ENCODE measurements around the gene INO80D.

DNA sequence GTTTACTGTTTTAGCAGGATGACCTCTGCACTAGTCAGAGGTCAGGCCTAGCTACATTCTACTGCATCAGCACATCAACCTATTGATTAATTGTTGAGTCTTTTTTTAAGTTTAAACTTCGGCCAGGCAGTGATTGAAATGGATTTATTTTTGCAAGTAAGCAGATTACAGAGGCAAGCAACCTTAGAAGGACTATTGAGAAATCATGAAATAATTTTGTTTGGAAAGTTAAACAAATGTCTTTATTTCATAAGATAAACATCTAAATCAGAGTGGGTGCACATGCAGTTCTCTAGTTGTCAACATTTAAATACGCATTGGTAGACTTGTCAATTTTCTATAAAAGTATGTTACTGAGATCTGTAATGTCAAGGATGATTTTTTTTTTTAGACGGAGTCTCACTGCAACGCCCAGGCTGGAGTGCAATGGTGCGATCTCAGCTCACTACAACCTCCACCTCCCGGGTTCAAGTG is 75.2 kb upstream of the CD28 start:
- PRO-cap: no peak

DNA sequence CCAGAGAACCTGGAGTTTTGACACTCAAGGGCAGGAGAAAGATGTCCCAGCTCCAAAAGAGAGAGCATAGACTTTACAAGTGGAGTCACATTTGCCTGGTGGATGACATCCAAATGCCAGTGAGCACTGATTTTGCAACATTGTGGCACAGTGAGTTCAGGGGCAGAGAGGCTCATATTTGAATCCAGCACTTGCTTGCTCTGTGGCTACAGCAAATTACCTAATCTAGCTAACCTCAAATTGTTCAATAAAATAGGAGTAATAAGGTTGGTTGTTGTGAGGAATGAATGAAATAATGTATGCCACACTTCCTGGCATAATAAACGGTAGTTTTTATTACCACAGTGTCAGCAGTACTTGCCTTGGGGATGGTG is 69.5 kb upstream of the CD28 start:
- PRO-cap: no peak

GRCh38 chr2:203711313-203712031 is 5.0 kb downstream of the CD28 start:
- PRO-cap: no peak

DNA sequence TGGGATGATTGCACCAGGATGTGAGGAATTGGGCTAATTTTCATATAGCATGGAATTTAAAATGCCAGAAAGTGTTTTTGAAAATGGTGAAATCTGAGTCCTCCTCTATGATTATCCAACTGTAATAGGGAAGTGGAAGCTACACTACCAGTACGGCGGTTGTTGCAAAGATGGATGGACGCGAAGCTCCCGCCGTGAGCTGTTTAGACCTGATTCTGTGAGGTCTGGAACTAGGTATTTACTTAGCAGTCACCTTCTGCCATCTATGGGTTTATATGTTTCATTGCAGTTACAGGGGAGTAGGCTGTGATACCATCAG is 52.4 kb upstream of the CTLA4 start:
- PRO-cap: no peak

GRCh38 chr2:203816094-203816669 is 51.4 kb upstream of the CTLA4 start:
- PRO-cap: no peak

GRCh38 chr2:203835766-203836344 is 31.7 kb upstream of the CTLA4 start:
- PRO-cap: no peak

- PRO-cap: no peak
Measured at GRCh38 chr2:204538206-204539563, 6.6 kb upstream of the PARD3B start.

- PRO-cap: no peak
Measured at GRCh38 chr2:204717394-204717869, 172.2 kb downstream of the PARD3B start.

- PRO-cap: no peak
Measured at GRCh38 chr2:204741889-204742394, 196.7 kb downstream of the PARD3B start.

GRCh38 chr2:204743459-204744370 is 198.4 kb downstream of the PARD3B start:
- PRO-cap: no peak

DNA sequence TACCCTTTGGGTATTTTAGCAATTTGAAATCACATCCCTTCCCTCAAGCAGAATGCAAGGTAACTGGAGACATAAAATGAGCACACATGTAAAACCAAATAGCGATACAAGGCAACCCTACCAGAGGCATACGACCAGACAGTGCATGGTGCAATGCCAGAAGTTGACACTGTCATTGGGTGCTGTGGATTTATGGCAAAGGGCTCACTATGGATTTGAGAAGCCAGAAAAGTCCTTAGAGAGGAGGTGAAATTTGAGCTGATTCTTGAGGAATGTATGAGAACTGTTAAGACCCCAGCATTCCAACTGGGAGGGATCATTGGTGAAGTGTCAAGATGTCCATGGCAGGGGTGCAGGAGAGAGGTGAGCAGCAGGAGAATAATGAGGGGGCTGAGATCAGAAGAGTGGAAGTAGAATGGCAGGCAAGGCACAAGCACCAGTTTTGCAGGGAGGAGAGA is 342.4 kb downstream of the PARD3B start:
- PRO-cap: no peak

GRCh38 chr2:204967464-204967670 is 422.1 kb downstream of the PARD3B start:
- PRO-cap: no peak

- PRO-cap: no peak
Measured at GRCh38 chr2:205076630-205077570, 531.6 kb downstream of the PARD3B start.

- PRO-cap: bidirectional peak, plus-strand start at chr2:205650828, minus-strand start at chr2:205650481
Measured at GRCh38 chr2:205650218-205650763, 32.0 kb upstream of the NRP2 start.

DNA sequence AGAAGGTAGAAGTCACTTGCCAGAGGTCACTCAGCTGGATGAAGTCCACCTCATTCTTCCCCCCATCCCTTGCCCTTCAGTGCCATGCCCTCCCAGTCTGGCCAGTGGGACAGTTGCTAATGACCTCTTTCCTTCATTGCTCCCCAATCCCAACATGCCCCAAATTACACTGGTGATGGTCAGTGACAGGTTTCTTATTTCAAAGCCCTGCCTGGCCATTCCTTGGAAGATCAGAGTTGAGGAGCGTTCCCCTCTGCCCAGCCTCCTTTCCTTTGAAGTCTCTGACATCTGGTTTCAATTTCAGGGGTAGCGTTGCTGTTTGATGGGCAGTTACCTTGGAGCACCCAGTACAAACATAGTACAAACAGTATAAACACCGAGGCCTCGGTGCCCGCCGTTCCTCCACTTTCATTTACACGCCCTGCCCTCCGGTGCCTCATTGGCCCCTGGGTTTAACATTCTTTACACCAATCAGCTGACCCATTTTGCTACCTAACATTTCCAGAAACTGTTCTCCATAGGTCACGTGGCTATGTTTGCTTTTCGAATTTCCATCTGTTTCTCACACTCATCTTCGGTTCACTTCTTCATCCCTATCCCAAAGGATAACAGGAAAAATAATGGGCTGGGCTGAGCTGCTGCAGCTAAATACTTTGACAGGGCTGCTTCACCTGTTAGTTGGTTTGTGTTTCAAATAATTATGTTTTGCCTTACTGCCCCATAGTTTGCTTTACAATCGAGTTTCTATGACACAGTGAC is 65.6 kb downstream of the NRP2 start:
- PRO-cap: no peak

DNA sequence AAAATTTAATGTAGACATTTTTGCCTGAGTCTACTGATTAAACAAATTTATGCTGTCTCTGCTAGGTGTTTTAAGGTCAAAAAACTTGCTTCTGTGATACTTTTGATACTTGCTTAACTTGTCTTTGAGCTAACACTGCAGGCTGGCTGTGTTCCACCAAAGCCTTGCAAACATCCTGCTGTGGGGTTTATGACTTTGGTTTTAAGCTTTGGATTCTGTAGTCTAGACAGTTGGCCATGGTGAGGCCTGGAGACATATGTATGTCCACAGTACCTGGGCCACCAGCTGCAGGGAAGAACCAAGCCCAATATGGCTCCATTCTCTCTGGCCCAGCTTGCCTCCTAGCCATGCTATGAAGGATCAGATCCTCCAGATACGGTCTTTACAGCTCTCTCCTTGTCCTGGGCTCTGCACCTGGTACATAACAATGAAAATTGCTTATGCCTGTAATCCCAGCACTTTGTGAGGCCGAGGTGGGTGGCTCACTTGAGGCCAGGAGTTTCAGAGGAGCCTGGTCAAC is 113.8 kb downstream of the INO80D start:
- PRO-cap: no peak

- PRO-cap: bidirectional peak, plus-strand start at chr2:206085331, minus-strand start at chr2:206085235
Measured at GRCh38 chr2:206084775-206085706, 933 bp downstream of the INO80D start.

GRCh38 chr2:206085707-206086436 is at the start of gene INO80D:
TSS of gene INO80D (minus strand) at chr2:206086174.
- PRO-cap: bidirectional peak, plus-strand start at chr2:206085960, minus-strand start at chr2:206085951; bidirectional peak, plus-strand start at chr2:206086201, minus-strand start at chr2:206086283

- PRO-cap: no peak
Measured at GRCh38 chr2:206146915-206147142, 12.4 kb downstream of the NDUFS1 start.

- PRO-cap: no peak
Measured at GRCh38 chr2:206292932-206293740, 18.7 kb downstream of the ZDBF2 start.